Trachea (tissue), 1 donor: ENCODE results near the gene CCDC177.

DNA sequence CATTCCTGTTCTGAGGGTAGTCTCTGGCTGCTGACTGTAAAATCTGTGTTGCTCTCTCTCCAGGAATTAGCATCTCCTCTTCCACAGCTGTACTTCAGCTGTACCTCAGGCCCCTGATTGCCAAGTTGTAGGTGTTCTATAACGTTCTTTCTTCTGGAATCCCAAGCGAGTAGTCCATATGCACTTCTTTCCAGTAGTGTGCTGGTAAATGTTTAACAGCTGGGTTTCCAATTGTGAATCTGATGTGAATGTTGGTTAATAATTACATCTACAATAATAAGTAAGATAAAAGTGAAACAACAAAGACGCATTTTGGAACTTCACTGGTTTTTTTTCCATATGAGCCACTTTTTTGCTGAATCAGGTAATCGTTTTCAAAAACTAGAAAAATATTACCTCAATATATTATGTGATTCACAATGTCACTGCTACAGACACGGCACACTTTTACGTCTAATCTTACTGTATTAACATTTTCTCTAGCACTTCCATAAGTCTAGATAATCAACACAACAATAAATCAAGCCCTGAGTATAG lies 113.1 kb downstream of the ZFP36L1 start:
- PRO-cap = no peak

DNA sequence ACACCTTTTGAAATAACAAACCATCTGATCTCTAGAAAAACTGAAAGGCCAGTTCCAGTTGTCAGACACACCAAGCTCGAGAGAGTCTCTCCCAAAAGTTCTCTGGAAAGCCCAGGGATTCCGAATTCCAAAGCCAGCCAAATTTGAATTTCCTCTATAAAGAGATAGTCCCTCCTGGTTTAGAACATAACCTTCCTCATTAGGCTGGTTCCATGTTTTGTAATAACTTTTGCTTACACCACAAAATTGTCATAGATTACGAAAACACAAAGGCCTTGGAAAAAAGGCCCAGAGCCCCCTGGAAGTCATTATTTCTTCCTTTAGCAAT lies 110.6 kb downstream of the ZFP36L1 start:
- PRO-cap = no peak

DNA sequence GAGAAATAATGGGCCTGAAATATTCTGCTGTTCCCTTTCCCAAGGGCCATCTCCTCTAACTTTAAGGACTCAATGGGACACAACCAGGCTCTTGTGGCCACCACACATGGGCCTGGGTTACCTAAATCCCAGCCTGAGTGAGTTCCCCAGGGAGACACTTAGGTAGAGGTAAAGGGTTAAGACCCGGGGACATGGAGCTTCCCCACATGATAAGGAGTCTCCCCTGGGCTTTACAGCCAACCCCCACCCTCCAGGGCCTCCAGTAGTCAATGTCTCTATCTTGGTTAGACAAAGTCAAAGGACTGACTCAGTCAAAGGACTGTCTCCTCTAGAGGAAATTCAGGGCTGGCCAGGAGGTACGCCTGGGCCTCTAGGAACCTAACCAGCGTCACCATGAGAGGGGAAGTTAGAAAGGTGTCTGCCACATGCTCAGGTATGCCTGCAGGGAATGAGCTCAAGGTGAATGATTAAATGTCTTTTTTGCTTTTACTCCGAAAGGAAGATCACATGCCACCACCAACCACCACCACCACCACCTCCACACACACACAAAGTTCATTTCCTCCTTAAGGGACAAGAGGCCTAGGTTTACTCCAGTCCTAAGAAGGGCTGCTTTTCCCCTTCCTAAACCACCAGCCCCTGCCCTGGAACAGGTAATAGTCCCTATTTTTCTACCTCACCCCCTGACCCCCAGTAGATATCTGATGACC lies 6.9 kb downstream of the ZFP36L1 start:
- PRO-cap = no peak

- PRO-cap = no peak
These were observed 601 bp downstream of the ZFP36L1 start for GRCh38 chr14:68792154-68792777.

DNA sequence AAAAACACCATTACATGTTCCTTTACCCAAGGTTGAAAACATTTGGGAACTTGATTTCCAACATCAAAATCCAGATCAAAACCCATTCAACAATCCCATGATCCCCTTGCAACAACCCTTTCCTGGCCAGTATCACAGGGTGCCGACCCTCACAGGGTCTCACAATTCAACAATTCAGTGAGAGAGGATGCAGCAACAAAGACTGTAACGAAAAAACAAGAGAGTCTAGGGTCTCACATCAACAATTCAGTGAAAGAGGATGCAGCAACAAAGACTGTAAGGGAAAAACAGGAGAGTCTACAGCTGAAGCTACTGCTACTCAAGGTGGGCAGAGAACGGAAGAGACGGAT lies 22.5 kb upstream of the ZFP36L1 start:
- PRO-cap = no peak

GRCh38 chr14:68879615-68880312 lies 86.9 kb upstream of the ZFP36L1 start:
- PRO-cap = no peak

GRCh38 chr14:68890032-68890441 lies 89.1 kb downstream of the ACTN1 start:
- PRO-cap = no peak

GRCh38 chr14:68977375-68978465 lies 1.4 kb downstream of the ACTN1 start:
- PRO-cap = bidirectional peak, plus-strand start at chr14:68978027, minus-strand start at chr14:68977658

- PRO-cap = bidirectional peak, plus-strand start at chr14:68979559, minus-strand start at chr14:68979302; unidirectional peak, plus-strand start at chr14:68979945; unidirectional peak, minus-strand start at chr14:68980000
These were observed 495 bp upstream of the ACTN1 start for GRCh38 chr14:68979416-68980177.

GRCh38 chr14:69038276-69038943 lies 59.3 kb upstream of the ACTN1 start:
- PRO-cap = unidirectional peak, minus-strand start at chr14:69038552

DNA sequence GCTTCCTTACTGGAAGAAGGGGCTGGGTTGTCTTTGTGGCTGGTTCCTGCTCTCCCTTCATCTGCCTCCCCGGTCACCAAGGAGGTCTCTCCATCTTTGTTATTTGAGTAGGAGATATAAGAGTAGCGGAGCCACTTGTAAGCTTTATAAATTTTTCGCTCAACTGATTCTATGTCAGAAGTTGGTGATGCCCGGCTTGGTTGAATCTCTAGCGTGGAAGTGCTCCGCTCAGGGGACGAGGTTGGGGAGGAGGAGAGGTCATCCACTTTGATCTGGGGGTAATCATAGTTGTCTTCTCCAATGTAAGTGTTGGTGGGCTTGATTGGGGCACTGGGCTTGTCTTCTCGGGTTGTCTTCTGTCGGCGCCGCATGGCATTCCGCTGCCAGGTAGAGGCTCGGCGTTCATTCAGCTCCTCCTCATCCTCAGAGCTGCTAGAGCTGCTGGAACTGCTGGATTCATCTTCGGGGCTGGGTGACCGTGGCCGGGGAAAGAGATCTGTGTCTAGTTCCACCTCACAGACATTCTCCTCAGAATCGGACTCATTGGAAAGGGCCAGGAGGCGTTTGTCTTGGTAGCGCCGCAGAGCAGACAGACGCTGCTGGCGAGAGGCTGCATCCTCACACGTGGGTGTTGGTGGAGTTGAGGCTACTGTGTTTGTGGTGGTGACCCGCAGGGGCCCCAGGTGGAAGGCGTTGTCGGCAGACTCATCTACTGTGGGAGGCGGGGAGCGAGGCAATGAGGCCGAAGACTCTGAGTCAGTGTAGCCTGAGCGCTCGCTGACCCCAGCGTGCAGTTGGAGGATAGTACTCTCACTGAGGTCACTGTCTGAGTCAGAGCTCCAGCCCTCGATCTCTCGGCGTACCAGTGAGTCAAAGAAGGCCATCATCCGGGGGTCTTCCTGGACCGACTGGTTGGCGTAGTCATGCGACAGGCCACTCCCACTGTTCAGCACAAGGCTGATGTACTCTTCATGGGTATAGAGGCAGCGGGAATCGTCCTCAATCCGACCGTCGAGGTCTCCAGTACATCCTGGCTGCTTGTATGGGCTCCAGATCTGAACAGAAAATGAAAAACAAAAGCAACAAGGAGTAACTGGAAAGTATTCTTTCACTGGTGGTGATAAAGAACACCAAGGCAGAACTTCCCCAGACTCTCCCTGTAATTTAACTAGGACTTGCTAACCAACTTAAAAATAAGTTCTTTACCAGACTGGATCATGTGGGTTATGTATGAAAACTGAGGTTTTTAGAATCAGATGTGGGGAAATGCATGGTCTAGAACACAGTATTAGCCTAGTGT lies 75.9 kb upstream of the ACTN1 start:
- PRO-cap = no peak

DNA sequence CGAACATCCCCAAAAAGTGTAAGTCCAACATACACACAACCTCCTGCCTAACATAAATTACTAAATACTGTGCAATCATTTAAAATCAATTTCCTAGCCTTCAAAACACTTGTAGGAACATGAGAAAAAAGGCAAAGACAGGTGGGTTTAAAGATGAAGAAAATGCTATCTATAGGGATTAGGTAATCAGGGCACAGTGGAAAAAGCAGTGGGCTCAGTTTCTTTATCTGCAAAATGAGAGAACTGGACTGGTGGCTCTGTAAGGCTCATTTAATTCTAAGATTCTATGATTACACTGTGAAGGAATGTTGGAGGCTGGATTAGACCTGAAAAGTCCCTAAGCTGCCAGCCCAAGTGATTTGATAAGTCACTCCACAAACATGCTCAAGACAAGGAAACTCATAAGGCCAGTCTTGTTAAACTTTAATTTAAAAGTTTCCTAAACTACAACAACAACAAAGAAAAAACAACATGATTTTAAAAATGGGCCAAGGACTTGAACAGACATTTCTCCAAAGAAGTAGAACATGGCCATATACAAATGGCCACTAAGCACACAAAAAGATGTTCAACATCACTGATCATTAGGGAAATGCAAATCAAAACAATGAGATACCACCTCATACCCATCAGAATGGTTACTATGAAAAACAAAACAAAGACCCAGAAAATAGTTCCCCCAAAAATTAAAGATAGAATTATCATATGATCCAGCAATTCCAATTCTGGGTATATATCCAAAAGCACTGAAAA lies 75.0 kb downstream of the DCAF5 start:
- PRO-cap = no peak

DNA sequence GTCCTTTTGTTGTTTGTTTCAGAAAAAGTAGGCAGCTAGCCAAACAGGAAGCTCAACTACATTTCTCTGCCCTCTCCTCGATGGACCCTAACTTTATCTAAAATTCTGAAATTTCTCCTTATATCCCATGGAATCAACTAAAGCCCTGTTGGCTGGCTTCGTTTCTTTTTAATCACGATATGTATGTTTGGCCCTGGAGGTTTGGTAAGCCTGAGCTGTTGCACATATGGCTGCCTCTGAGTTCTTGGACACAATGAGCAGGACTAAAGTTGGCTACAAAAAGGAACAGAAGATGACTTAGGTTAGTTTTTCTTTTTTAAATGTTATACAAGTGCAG lies 12.5 kb upstream of the GALNT16 start:
- PRO-cap = no peak

- PRO-cap = no peak
These were observed 435 bp downstream of the GALNT16 start for GRCh38 chr14:69260418-69260768.

GRCh38 chr14:69263359-69263721 lies 3.4 kb downstream of the GALNT16 start:
- PRO-cap = unidirectional peak, plus-strand start at chr14:69263586

- PRO-cap = no peak
These were observed 30.3 kb downstream of the GALNT16 start for GRCh38 chr14:69290304-69290560.

DNA sequence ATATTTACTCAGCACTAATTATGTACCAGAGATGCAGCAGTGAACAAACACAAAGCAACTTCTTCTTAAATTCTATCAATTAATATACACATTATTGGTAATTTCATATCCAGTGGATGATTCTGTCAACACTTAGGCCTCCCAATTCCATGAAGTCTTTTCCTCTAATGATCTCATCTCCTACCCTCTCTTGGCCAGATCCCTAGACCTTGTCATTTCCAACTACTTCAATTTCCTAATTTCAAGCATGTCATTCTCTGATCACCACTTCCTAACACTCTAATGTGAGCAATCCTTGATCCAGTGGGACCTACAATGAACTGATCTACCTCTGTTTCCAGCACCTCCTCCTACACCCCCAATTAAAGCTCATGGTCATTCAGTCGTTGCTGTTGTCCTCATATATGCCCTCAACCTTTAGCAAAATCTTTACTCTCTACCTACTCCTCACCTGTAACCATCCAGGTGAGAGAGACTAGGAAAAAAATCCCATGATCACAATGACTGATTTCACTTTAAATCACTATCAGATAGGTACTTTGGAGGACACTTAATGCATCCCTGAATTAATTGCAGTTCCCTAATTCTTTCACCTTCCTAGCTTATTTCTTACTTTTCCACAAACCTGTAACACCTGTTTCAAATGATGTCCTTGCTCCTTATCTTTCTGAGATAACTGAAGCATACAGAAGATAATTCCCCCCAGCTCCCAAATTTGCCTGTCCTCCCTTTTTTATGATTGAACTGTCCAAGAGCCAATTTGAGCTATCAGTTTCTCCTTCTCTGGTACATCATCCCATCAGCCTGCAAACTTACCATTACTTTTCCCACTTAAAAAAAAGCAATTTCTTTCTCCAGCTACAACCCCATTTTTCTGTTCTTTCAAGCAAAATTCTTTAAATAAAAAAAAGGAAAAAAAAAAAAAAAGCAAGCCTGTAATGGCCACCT lies 13.1 kb downstream of the ERH start:
- PRO-cap = no peak

- PRO-cap = no peak
These were observed at the start of gene CCDC177 for GRCh38 chr14:69574080-69575105. Gene CCDC177 (minus strand): TSS chr14:69574871.

GRCh38 chr14:69611074-69611265 lies 426 bp upstream of the SUSD6 start:
- PRO-cap = no peak

- PRO-cap = no peak
These were observed 8.6 kb downstream of the SUSD6 start for GRCh38 chr14:69619926-69620518.